Measurements from ENCODE around the genes USP5, TPI1 and ATN1.

GRCh38 chr12:6492055-6492480 is 994 bp downstream of the MRPL51 start:
- PRO-cap, result no peak

DNA sequence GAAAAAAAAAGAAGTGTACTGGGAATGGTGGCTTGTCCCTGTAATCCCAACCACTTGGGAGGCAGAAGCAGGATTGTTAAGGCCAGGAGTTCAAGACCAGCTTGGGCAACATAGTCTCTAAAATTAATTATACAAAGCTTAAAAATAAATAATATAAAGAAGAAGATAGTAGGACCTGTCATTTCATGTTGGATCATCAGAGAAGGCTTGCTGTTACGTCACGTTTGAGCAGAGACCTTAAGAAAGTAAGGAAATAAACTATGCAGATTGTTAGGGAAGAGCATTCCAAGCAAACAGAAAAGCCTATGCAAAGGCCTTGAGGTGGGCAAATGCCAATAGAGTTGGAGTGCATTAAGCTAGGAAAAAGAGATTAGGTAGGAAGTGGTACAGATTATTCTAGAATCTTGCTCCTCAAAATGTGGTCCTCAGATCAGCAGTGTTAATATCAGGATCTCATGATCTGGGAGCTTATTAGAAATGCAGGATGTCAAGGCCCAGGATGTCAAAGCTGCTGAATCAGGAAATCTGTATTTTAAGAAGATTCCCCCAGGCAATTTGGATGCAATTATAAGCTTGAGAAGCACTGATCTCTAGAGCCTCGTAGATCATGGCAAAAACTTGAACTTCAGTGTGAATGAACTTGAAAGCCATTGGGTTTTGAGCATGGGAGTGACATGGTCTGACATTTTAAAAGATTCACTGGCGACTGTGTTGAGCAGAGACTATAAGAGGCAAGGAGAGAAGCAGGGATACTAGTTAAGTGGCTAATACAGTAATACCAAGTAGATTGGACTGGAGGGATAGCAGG is 6.4 kb downstream of the NCAPD2 start:
- PRO-cap, result bidirectional peak, plus-strand start at position 718 of the sequence, minus-strand start at position 449 of the sequence

DNA sequence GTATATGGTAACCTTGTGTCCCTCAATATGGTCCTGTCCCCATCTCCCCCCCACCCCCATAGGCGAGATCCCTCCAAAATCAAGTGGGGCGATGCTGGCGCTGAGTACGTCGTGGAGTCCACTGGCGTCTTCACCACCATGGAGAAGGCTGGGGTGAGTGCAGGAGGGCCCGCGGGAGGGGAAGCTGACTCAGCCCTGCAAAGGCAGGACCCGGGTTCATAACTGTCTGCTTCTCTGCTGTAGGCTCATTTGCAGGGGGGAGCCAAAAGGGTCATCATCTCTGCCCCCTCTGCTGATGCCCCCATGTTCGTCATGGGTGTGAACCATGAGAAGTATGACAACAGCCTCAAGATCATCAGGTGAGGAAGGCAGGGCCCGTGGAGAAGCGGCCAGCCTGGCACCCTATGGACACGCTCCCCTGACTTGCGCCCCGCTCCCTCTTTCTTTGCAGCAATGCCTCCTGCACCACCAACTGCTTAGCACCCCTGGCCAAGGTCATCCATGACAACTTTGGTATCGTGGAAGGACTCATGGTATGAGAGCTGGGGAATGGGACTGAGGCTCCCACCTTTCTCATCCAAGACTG is 2.6 kb downstream of the GAPDH start:
- PRO-cap, result no peak

- PRO-cap, result no peak
Observed at GRCh38 chr12:6539692-6540534, 5.6 kb downstream of the GAPDH start.

GRCh38 chr12:6591174-6591905 is 15.8 kb downstream of the CHD4 start:
- PRO-cap, result no peak

DNA sequence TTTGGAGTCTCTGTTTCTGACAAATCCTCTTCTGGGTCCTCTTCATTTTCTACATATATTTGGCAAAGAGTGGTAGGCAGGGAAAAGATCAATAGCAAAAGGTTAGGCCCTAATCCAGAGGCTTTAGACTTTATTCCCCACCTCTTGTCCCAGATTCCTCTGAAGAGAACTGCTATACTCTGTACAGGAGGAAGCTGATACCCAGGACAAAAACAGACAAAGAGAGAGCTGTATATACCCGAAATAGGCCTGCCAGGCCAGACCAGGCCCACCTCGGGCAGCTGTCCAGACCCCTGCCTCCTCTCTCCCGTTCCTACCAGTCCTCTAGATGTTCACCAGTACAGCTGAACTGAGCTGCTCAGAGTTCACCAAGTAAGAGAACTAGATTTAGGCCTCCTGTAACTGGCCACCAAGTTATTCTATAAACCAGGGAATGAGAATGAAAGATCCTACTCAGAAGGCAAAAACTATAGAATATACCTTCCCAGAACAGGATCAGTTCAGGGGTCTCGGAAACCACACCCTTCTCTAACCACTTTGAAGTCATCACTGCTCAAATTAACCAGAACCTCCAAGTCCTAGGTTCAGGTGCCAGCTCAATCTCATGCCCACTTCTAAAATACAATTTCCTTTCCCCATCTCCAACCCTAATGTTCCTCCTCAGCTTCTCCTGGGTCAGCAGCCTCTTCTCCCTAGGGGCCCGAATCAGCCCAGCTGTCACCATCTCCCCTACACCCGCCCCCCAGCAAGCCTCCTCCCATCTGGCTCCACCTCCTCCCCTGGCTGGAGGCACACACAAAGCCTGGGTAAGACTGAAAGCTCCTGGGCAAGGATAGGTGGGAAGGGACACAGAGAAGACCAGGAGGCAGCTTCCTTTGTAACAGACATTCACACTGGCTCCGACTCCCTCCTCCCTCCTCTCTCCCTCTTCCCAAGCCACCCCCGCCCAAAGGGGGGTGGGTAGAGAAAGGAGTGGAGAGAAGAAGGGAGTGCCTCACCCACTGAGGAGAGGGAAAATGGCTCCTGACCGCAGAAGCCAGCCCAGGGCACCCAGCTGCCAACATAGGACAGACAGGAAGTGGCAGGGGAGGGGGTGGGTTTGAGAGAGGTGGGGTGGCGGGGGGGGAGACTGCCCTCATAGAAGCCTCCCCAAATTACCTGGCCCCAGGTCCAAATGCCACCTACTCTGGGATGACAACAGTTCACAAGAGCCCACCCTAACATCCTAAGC is 4.3 kb downstream of the CHD4 start:
- PRO-cap, result unidirectional peak, plus-strand start at position 798 of the sequence

DNA sequence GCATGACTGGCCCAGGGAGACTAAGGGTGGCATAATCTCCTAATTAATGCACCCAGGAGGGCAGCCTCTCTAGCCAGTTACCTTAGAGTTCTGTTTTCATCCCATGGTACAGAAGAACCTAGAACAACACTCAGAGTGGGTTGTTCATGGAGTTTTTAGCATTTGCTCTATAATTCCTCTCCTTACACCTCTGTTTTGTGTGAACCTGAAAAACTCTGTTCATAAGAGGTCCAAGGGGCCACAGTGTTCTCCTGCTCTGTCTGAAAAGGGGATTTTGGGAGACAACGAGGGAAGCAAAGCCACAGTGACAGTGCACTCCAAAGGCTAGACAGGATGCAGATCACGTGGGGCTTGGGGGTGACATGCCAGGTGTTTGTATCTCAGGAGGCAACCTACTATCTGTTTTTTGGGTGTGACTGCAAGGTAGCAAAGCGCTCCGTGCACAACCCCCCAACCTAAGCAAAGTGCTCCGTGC is 5.0 kb upstream of the CHD4 start:
- PRO-cap, result no peak

DNA sequence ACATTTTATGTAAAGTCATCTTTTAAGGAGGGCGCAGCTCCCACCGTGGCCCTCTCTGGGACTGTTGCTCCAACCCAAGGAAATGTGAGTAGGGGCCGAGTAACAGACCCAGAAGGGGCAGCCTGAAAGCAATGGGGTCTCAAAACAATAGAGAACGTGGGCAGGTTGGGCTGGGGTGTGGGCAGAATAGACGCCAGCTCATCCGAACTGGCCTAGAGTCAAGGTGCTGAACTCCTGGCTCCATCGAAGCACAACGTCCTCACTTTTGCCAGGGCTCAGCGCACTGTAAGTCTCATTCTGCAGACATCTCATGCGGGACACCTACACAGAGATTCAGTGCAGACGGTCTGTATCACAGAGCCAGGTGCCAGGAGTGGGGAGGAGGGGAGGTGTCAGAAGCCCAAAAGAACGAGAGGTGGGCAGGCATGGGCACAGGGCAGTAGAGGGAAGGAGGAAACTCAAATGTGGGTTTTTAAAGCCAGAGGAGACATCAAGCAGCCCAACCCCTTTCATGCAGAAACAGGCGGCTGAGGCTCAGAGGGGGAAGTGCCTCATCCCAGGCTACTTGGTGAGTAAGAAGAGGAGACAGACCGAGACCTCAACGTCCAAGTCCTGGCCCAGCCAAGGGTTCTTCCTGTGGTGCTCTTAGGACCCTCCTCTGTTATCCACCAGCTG is 2.5 kb upstream of the LPAR5 start:
- PRO-cap, result no peak

GRCh38 chr12:6652516-6653512 is 5.6 kb upstream of the ACRBP start:
- PRO-cap, result no peak

GRCh38 chr12:6779523-6780205 is 7.3 kb downstream of the LAG3 start:
- PRO-cap, result no peak

DNA sequence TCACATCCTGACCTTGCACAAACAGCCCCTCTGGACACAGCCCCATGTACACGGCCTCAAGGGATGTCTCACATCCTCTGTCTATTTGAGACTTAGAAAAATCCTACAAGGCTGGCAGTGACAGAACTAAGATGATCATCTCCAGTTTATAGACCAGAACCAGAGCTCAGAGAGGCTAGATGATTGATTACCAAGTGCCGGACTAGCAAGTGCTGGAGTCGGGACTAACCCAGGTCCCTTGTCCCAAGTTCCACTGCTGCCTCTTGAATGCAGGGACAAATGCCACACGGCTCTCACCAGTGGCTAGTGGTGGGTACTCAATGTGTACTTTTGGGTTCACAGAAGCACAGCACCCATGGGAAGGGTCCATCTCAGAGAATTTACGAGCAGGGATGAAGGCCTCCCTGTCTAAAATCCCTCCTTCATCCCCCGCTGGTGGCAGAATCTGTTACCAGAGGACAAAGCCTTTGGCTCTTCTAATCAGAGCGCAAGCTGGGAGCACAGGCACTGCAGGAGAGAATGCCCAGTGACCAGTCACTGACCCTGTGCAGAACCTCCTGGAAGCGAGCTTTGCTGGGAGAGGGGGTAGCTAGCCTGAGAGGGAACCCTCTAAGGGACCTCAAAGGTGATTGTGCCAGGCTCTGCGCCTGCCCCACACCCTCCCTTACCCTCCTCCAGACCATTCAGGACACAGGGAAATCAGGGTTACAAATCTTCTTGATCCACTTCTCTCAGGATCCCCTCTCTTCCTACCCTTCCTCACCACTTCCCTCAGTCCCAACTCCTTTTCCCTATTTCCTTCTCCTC is 1.6 kb upstream of the GPR162 start:
- PRO-cap, result no peak

DNA sequence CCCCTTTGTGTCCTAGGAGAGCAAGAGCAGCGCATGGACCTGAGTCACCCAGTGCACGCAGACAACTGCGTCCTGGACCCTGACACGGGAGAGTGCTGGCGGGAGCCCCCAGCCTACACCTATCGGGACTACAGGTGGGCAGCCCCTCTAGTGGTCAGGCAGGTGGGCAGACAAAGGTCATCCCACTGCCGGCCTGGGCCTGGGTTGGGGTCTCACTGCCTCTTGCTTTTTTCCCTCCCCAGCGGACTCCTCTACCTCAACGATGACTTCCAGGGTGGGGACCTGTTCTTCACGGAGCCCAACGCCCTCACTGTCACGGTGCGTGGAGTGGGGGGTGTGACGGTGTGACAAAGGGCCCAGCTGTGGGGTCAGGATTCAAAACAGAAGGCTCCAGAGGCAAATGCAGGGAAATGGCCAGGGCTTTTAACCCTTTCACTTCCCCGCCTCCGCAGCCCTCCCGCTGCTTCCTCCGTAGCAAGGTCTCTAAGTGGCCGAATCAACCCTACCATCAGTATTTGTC is 2.9 kb upstream of the GNB3 start:
- PRO-cap, result no peak

DNA sequence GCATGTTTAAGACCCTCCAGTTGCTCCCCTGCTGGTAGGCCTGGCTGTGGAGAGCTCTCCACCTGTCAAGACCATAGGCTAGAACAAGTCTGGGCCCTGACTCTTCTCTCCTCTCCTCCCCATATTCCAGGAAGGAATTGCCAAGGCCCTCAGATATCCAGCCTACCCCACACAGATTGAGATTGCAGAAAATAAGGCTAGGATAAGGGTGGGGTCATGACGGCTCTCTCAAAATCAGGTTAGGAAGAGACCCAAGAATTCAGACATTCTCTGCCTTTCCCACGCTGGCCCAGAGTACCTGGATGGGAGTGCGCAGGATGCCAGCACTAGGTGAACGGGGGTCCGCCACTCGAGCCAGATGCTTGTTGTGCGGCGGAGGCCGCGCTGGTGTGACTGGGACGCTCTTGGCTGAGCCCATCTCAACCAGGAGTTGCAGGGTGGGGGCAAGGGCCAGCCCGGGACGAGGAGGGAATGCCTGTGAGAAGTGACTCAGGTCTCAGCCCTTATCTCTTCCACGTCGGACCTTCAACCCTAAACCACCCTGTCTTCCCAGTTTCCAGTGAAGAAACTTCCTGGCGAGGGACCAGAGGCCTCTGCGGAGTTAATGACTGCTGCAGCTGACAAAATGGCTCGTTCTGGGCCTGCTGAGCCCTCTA is 423 bp downstream of the CDCA3 start:
- PRO-cap, result unidirectional peak, plus-strand start at position 357 of the sequence

GRCh38 chr12:6851809-6852257 is at the start of gene USP5:
Gene USP5, plus strand, starts transcription at chr12:6852150.
- PRO-cap, result bidirectional peak, plus-strand start at chr12:6852150, minus-strand start at chr12:6851924

DNA sequence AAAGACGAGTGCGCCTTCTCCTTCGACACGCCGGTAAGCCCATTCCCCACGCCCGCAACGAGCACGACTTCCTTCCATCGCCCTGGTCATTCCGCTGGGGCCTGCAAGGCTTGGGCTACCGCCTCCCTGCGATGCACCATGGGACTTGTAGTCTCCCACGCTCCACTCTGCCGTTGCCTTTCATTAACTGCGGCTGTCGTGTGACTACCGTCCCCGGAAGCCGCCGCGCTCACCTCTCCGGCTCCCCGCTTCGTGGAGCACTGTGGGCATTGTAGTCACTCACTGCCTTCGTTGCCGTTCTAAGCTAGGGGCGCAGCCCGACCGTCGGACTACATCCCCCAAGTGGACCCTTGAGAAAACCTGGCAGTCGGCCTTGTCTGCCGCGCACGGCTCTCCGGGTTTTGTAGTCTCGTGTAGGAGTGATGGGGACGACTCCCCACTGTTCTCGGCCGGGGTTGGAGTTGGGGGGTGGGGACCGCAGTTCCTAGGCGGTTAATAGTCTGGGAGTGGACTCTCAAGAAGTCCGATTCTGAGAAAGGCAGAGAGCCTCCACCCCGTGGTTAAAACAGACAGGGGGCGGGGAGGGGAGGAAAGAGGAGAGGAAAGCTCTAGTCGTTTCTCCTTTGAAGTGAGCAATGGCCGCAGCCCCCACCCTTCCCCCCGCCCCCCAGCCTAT is 446 bp downstream of the USP5 start:
- PRO-cap, result bidirectional peak, plus-strand start at position 404 of the sequence, minus-strand start at position 43 of the sequence

- PRO-cap, result no peak
Observed at GRCh38 chr12:6866686-6867004, 686 bp upstream of the TPI1 start.

DNA sequence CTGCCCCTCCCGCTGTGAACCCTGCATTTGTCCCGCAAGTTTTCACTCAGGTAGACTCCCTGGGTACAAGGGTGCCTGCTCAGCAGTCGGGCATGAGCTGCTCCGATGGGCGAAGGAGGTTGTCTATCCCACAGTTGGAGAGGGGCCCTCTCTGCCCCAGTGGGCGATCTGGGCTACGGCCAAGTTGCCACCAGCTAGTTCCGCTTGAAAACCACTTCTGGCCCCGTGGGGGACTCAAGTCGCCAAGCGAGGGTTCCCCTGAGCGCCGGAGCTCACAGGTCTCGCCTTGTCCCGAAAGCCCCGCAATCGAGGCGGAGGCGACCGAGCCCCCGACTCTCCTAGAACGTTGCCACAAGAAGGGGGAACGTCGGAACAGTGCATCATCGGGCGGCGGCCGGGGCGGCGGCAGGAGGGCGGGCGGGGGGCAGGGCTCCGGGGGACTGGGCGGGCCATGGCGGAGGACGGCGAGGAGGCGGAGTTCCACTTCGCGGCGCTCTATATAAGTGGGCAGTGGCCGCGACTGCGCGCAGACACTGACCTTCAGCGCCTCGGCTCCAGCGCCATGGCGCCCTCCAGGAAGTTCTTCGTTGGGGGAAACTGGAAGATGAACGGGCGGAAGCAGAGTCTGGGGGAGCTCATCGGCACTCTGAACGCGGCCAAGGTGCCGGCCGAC is at the start of gene TPI1:
TSS of gene TPI1 (plus strand) at position 527 of the 673 bp plus-strand sequence.
- PRO-cap, result bidirectional peak, plus-strand start at position 527 of the sequence, minus-strand start at position 374 of the sequence

DNA sequence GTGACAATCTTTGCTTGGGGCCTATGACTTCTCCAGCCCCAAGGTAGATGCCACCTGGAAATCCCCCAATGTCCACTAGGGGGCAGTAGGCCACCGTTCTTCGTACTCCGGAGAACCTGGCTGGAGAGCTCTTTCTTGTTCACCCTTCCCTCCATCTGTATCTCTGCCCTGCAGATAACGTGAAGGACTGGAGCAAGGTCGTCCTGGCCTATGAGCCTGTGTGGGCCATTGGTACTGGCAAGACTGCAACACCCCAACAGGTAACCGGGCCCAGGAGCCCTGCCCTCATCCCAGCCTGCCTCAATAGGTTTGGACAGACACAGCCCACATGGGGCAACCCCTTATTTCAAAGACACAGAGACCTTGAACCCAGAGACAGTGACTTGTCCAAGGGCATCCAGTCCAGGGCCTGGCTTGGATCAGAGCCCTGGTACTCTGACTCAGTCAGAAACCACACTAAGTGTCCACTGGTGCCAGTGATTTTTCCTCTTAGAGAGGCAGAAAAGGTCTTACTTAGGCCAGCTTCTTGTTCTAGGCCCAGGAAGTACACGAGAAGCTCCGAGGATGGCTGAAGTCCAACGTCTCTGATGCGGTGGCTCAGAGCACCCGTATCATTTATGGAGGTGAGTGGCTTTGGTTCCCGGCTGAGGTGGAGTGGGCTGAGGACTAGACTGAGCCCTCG is 2.3 kb downstream of the TPI1 start:
- PRO-cap, result no peak

DNA sequence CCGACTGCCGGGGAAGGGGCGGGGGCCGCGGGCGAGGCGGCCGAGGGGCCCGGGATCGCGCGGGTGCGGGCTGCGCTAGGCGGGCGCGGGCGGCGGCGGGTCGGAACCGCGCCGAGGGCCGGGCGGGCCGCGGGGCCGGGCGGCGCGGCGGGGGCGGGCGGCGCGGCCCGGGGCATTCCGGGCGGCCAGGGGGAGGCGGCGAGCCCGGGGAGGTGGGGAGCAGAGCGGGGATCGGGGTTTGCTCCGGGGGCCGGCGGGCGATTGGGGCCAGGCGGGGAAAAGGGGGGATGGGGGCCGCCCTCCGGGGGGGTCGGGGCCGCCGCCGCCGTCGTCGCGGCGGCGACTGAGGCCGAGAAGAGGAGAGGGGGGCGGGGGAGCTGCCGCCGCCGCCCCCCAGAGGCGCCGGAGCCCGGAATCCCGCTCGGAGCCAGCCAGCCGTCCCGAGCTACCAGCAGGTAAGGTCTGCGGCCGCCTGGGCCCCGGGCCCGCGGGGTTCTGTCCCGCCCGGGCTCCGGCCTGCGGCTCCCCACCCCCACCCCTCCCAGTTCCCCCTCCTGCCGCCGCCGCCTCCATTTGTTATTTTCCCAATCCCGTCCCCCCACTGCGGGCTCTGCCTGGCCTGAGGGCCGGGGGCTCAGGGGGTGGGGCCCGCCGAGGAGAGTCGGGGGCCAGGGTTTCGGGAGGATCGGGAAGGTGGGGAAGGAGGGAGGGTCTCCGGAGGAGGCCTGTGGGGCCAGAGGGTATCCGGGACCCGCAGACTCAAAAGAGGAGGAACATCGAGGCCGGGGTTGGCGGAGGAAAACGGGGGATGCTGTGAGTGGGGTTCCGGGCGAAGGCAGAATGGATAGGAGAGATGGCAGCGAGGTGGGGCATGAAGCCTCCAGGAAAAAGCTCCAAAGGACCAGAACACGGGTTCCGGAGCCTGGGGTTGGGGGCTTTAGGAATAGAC is at the start of gene ATN1:
TSS of gene ATN1 (plus strand) at position 30 of the 949 bp plus-strand sequence.
- PRO-cap, result bidirectional peak, plus-strand start at position 34 of the sequence, minus-strand start outside the sequence; bidirectional peak, plus-strand start at position 601 of the sequence, minus-strand start at position 497 of the sequence

DNA sequence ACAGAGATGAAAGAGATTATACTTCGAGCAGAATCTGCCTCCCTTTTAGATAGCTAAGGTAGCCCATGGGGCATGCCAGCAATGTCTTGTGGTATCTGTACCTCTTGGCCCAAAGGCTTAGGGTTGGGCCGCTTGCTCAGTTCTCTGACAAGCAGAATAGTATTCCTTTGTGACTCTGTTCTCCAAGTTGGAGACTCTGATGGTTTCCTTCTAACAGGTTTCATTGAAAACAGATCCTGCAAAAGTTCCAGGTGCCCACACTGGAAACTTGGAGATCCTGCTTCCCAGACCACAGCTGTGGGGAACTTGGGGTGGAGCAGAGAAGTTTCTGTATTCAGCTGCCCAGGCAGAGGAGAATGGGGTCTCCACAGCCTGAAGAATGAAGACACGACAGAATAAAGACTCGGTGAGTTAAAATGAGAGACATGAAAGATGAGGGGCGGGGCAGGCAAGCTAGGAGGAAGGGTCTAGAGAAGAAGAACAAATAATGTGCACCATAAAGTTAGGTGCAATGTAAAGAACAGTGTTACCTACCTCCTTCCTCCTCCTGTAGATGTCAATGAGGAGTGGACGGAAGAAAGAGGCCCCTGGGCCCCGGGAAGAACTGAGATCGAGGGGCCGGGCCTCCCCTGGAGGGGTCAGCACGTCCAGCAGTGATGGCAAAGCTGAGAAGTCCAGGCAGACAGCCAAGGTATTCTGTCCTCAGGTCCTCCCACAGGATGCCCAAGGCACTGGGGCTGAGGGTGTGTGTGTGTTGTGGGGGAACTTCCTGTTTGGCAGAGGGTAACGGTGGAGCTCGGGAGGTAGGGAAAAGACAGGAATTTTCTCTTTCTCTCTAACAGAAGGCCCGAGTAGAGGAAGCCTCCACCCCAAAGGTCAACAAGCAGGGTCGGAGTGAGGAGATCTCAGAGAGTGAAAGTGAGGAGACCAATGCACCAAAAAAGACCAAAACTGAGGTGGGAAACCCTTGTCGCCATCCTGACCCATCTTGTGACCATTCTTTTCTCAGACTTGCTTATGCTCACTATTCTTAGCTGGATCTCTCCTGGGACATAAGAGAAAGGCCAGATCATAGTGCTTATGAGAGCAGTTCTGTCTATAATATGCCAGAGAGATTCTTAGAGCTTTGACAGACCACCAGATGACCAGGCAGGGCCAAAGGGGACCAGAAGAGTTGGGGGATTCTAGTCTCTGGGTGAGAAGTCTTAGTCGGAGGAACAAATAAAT is 6.3 kb downstream of the ATN1 start:
- PRO-cap, result no peak